Measurements from ENCODE around the gene ZC2HC1B.

DNA sequence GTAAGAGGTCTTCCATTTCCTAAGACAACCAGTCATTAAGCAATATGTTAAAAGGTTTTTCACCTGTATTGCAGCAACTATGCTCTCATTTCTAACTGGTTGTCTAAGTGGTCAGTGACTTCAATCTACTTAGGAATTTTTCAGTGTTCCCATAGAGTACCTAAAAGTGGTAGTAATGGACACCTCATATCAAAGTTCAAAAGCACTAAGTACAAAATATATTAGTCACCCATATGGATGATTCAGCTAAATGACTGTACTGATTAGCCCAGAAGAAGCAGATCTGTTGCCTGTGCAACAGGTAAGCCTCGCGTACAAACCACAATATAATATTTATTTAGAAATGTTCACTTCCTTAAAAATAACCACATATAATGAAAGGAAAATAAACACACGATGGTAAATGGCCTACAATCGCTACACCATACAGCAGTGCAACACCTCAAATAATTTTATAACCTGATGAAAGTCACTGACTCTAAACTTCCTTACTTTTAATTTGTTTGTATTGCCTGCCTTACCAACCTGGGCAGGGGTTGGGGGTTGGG lies 106.1 kb downstream of the HIVEP2 start:
- RAMPAGE, long total RNA = no peak
- RRBS = no CpG with 5 or more reads among the region's 4 CpGs
PRO-cap:
- standard = no peak
- CoPRO, capped RNA only, 2 experiments = no peak in any of the 2 experiments
- CoPRO, capped and uncapped RNA, 2 experiments = no peak in any of the 2 experiments
- CoPRO, uncapped RNA only, 2 experiments = no peak in any of the 2 experiments
CAGE:
- cytosol, long polyA plus RNA = no peak
- long polyA plus RNA = no peak
- nucleolus, long total RNA = no peak
- nucleus, long polyA plus RNA = no peak

DNA sequence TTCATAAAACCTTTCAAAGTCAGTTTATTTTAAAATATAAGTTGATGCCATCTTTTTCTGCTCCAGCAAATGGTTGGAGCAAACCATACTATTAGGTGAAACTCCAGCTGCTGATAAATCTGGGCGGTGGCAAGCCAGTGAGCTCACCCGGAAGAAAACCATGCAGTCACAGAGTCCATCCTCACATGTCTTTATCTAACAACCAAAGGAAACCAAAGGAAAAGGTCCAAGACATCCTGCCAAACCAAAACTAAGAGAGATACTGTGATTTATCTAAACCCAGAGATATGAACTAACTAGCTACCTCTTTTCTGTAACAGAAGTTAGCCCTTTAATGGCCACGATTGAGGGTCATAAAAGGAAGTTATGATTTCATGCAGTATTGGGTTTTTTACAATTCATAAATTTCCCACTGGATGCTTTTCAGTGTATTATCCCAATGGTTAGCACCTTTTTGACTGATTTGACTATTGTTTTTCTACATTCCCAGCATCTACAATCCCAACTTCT lies 72.5 kb downstream of the HIVEP2 start:
- RAMPAGE, long total RNA = no peak
- RRBS = no CpG with 5 or more reads among the region's 3 CpGs
PRO-cap:
- standard = no peak
- CoPRO, capped RNA only, 2 experiments = no peak in any of the 2 experiments
- CoPRO, capped and uncapped RNA, 2 experiments = no peak in any of the 2 experiments
- CoPRO, uncapped RNA only, 2 experiments = no peak in any of the 2 experiments
CAGE:
- cytosol, long polyA plus RNA = no peak
- long polyA plus RNA = no peak
- nucleolus, long total RNA = no peak
- nucleus, long polyA plus RNA = no peak

DNA sequence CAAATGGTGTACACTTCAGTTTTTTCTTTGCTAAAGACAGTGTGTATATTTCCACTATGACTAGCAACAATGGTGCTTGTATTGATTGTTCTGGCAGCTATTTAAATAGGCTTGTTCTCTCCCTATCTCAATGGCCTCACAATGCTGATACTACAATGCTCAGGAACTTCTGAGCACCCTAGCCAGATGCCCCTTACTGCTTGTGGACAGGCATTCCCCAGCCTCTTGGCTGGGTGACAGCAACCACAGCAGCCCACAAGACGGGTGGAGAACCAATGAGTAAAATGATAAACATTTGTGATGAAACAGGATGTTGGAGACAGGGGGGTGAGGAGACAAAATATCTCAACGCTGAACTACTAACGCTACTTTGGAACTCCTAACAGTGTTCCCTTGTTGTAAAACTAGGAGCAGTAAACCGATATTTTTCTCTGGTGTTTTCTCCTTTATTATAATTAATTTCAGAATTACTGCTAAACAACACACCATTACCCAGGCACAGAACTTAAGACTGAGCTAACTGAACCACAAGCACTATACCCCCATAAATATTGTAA lies 42.3 kb downstream of the HIVEP2 start:
- RAMPAGE, long total RNA = no peak
- RRBS = no CpG with 5 or more reads among the region's 4 CpGs
PRO-cap:
- standard = no peak
- CoPRO, capped RNA only, 2 experiments = no peak in any of the 2 experiments
- CoPRO, capped and uncapped RNA, 2 experiments = no peak in any of the 2 experiments
- CoPRO, uncapped RNA only, 2 experiments = no peak in any of the 2 experiments
CAGE:
- cytosol, long polyA plus RNA = no peak
- long polyA plus RNA = no peak
- nucleolus, long total RNA = no peak
- nucleus, long polyA plus RNA = no peak

DNA sequence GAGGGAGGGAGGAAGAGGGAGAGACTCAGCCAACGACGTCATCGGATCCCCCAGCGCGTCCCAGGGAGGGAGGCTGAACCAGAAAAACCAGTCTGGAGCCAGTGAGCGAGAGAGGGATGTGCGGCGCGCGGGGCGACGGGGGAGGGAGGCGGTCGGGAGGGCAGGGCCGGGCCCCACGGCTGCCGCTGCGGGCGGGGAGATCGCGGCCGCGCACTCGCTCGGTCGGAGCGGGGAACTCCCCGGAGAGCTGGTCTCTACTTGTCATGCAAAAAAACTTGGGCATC lies 1.4 kb upstream of the HIVEP2 start:
- RAMPAGE, long total RNA = no peak
- RRBS = 1% methylated on average over 13 of the region's 28 CpGs
PRO-cap:
- standard = no peak
- CoPRO, capped RNA only, 2 experiments = peak in 1 of 2 experiments; most common plus-strand start position 142 of the sequence (in 1)
- CoPRO, capped and uncapped RNA, 2 experiments = no peak in any of the 2 experiments
- CoPRO, uncapped RNA only, 2 experiments = no peak in any of the 2 experiments
CAGE:
- cytosol, long polyA plus RNA = no peak
- long polyA plus RNA = no peak
- nucleolus, long total RNA = no peak
- nucleus, long polyA plus RNA = no peak

GRCh38 chr6:143107382-143107797 lies 46.7 kb downstream of the AIG1 start:
- RAMPAGE, long total RNA = no peak
- RRBS = no CpG with 5 or more reads among the region's 2 CpGs
PRO-cap:
- standard = no peak
- CoPRO, capped RNA only, 2 experiments = no peak in any of the 2 experiments
- CoPRO, capped and uncapped RNA, 2 experiments = no peak in any of the 2 experiments
- CoPRO, uncapped RNA only, 2 experiments = no peak in any of the 2 experiments
CAGE:
- cytosol, long polyA plus RNA = no peak
- long polyA plus RNA = no peak
- nucleolus, long total RNA = no peak
- nucleus, long polyA plus RNA = no peak

DNA sequence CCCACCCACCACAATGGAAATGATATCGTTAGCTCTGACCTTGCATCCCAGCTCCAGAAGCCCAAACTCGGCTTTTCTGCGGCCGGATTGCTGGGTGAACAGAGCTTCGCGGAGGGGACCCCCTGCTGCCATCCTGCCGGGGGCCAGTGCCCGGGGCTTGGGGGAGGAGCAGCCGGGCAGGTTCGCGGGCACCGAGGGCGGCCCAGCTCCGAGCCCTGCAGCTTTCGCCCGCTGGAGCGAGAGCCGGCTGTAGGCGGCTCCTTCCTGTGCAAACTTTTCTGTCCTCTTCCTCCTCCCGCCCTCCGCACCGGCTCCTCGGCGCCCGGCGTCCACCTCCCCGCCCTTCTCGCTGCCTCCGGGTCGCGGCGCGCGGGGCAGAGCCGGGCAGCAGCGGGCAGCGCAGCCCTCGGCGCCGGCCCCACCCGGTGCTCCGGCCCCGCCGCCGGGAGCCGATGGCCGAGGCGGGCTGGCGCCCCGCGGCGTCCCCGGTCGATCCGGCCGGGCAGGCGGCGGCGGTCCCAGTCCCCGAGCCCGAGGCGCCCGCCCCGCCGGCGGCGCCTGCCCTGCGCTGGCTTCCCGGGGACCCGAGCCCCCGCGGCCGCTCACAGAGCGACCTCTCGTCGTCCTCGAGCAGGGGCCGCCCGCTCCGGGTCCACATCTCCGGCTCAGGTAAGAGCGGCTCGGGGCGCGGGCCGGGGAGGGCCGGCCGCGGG lies 25.2 kb upstream of the FUCA2 start:
- RAMPAGE, long total RNA = no peak
- RRBS = 67% methylated on average over 51 of the region's 89 CpGs
PRO-cap:
- standard = no peak
- CoPRO, capped RNA only, 2 experiments = no peak in any of the 2 experiments
- CoPRO, capped and uncapped RNA, 2 experiments = no peak in any of the 2 experiments
- CoPRO, uncapped RNA only, 2 experiments = no peak in any of the 2 experiments
CAGE:
- cytosol, long polyA plus RNA = no peak
- long polyA plus RNA = no peak
- nucleolus, long total RNA = no peak
- nucleus, long polyA plus RNA = no peak

- RAMPAGE, long total RNA = no peak
- RRBS = no CpG with 5 or more reads among the region's 3 CpGs
PRO-cap:
- standard = no peak
- CoPRO, capped RNA only, 2 experiments = no peak in any of the 2 experiments
- CoPRO, capped and uncapped RNA, 2 experiments = no peak in any of the 2 experiments
- CoPRO, uncapped RNA only, 2 experiments = no peak in any of the 2 experiments
CAGE:
- cytosol, long polyA plus RNA = no peak
- long polyA plus RNA = no peak
- nucleolus, long total RNA = no peak
- nucleus, long polyA plus RNA = no peak
Observed at GRCh38 chr6:143581937-143582458, 70.5 kb upstream of the FUCA2 start.

DNA sequence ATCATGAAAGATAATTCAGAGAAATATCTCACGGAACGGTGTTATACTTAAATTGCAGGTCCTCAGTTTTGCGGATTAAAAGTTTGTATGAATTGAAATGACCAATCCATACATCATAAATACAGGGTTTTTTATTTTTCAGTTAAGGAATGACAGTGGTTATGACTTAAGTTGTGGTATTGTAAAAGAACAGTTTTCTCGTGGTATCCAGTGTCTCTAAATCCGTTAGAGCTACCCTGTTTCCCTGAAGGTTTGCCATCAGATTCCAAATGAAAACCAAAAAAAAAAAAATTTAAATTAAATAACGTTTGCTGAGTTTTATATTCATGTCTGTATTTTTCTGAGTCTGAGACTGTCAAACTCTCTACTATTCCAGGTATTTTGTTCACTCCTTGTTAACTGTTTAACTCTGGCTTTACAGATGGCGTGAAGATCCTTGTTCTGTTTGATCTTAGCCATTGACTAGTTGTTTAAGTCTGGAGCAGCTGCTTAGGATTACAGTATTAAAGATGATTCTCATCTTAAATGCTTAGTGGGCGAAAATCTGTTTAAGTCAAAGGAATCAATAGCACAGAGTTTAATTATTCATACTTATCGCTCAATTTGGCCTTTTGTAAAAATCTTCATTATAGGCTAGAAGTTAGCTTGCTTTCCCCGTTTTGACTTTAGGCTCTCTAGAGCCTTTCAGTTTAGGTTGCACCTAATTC lies 2.3 kb downstream of the PHACTR2 start:
- RAMPAGE, long total RNA = no peak
- RRBS = no CpG with 5 or more reads among the region's 10 CpGs
PRO-cap:
- standard = no peak
- CoPRO, capped RNA only, 2 experiments = no peak in any of the 2 experiments
- CoPRO, capped and uncapped RNA, 2 experiments = no peak in any of the 2 experiments
- CoPRO, uncapped RNA only, 2 experiments = no peak in any of the 2 experiments
CAGE:
- cytosol, long polyA plus RNA = no peak
- long polyA plus RNA = no peak
- nucleolus, long total RNA = no peak
- nucleus, long polyA plus RNA = no peak

DNA sequence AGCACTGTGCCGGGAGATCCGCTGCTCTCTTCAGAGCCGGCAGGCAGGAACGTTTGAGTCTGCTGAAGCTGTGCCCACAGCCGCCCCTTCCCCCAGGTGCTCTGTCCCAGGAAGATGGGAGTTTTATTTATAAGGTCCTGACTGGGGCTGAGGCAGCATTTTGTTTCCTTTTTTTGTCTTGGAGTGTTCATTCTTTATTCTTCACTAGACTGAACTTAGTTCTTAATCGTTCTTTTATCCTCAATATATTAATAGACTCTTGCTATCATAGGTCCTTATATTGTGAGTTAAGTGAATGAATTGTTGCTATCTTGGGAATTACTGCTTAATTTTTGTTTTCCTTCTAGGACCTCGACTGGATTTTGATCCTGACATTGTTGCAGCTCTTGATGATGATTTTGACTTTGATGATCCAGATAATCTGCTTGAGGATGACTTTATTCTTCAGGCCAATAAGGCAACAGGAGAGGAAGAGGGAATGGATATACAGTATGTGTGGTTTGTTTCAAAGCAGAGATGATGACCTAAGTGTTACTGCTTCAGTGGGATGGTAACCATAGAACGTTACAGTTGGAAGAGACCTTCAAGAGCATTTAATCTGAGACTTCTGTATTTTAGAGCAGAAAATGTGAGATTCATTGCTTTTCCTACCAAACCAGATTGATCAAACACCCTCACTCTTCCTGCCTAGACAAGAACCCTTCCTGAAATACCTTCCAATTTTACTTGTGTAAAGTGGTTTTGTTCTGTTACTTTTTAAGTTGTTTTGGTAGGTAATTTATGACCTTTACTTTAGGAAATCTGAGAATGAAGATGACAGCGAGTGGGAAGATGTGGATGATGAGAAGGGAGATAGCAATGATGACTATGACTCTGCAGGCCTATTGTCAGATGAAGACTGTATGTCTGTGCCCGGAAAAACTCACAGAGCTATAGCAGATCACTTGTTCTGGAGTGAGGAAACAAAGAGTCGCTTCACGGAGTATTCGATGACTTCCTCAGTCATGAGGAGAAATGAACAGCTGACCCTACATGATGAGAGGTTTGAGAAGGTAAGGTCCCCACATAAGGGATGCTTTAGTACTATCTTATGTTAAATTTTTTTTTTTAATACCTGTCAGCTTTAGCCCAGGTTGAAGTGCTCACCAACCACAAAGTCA lies 6.9 kb upstream of the ZC2HC1B start:
- RAMPAGE, long total RNA = no peak
- RRBS = no CpG with 5 or more reads among the region's 13 CpGs
PRO-cap:
- standard = no peak
- CoPRO, capped RNA only, 2 experiments = no peak in any of the 2 experiments
- CoPRO, capped and uncapped RNA, 2 experiments = no peak in any of the 2 experiments
- CoPRO, uncapped RNA only, 2 experiments = peak in 2 of 2 experiments; most common plus-strand start position 328 of the sequence (in 2)
CAGE:
- cytosol, long polyA plus RNA = no peak
- long polyA plus RNA = no peak
- nucleolus, long total RNA = no peak
- nucleus, long polyA plus RNA = no peak

GRCh38 chr6:143864360-143865021 lies at the start of gene ZC2HC1B:
TSS of gene ZC2HC1B (plus strand) at chr6:143864474.
- RAMPAGE, long total RNA = no peak
- RRBS = no CpG with 5 or more reads among the region's 1 CpG
PRO-cap:
- standard = no peak
- CoPRO, capped RNA only, 2 experiments = no peak in any of the 2 experiments
- CoPRO, capped and uncapped RNA, 2 experiments = no peak in any of the 2 experiments
- CoPRO, uncapped RNA only, 2 experiments = peak in 2 of 2 experiments; most common plus-strand start chr6:143864588 (in 1)
CAGE:
- cytosol, long polyA plus RNA = no peak
- long polyA plus RNA = no peak
- nucleolus, long total RNA = no peak
- nucleus, long polyA plus RNA = no peak

DNA sequence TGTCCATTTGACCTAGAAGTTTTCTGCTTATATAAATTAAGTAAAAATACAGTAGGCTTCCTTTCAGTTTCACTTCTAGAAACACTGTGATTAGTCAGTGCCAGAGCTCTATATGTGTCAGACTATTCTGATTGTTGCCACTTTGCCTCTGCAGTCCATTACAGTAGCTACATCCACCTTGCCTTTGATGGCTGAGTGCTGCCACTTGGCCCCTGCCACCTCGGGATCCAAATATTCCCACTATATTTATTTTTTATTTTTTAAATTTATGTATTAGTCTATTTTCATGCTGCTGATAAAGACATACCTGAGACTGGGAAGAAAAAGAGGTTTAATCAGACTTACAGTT lies 8.0 kb downstream of the ZC2HC1B start:
- RAMPAGE, long total RNA = no peak
- RRBS = no CpG with 5 or more reads among the region's 1 CpG
PRO-cap:
- standard = no peak
- CoPRO, capped RNA only, 2 experiments = no peak in any of the 2 experiments
- CoPRO, capped and uncapped RNA, 2 experiments = no peak in any of the 2 experiments
- CoPRO, uncapped RNA only, 2 experiments = no peak in any of the 2 experiments
CAGE:
- cytosol, long polyA plus RNA = no peak
- long polyA plus RNA = no peak
- nucleolus, long total RNA = no peak
- nucleus, long polyA plus RNA = no peak

- RAMPAGE, long total RNA = no peak
- RRBS = no CpG with 5 or more reads among the region's 1 CpG
PRO-cap:
- standard = no peak
- CoPRO, capped RNA only, 2 experiments = no peak in any of the 2 experiments
- CoPRO, capped and uncapped RNA, 2 experiments = no peak in any of the 2 experiments
- CoPRO, uncapped RNA only, 2 experiments = no peak in any of the 2 experiments
CAGE:
- cytosol, long polyA plus RNA = no peak
- long polyA plus RNA = no peak
- nucleolus, long total RNA = no peak
- nucleus, long polyA plus RNA = no peak
Observed at GRCh38 chr6:143949274-143949820, 58.7 kb downstream of the PLAGL1 start.

DNA sequence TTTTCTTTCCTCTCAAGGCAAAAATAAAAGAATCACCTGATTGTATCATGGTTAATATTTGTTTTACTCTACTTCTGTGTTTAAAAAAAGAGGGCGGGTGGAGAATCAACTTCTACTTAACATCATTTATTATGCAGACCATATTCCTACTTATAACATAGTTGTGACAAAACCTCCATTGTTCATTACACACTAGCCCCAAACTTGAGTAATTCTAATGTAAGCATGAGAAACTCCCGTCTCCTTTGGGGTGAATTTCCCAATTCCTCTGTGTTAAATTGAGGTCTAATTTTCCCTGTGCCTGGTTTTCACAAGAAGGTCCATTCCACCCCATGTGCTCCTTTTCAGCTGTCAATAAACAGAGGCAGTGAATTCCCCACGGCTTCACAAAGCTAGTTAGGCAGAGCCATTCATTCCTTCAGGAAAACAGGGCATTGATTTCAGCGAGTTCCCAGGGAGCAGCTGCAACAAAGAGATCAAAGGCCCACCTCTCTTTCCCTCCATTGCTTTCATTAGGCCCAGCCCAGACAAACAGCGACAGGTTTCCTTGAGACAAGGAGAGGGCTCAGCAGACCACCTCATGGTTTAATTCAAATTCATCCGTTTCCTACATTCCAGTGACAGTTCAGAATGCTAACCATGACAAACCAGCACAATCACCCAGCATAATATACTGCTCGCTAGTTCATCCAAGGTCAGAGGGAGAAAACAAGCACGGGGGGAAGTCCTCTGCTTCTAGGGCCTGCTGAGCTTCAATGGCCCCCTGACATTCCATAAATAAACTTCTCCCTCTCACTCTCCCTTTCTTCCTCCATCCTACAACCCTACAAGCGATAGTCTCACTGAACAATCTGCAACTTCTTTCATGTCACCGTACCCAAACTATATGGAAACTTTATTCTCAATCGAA lies 35.0 kb downstream of the PLAGL1 start:
- RAMPAGE, long total RNA = no peak
- RRBS = no CpG with 5 or more reads among the region's 11 CpGs
PRO-cap:
- standard = no peak
- CoPRO, capped RNA only, 2 experiments = no peak in any of the 2 experiments
- CoPRO, capped and uncapped RNA, 2 experiments = no peak in any of the 2 experiments
- CoPRO, uncapped RNA only, 2 experiments = no peak in any of the 2 experiments
CAGE:
- cytosol, long polyA plus RNA = no peak
- long polyA plus RNA = no peak
- nucleolus, long total RNA = no peak
- nucleus, long polyA plus RNA = no peak

- RAMPAGE, long total RNA = no peak
- RRBS = no CpG with 5 or more reads among the region's 1 CpG
PRO-cap:
- standard = no peak
- CoPRO, capped RNA only, 2 experiments = no peak in any of the 2 experiments
- CoPRO, capped and uncapped RNA, 2 experiments = no peak in any of the 2 experiments
- CoPRO, uncapped RNA only, 2 experiments = no peak in any of the 2 experiments
CAGE:
- cytosol, long polyA plus RNA = no peak
- long polyA plus RNA = no peak
- nucleolus, long total RNA = no peak
- nucleus, long polyA plus RNA = no peak
Observed at GRCh38 chr6:144169427-144169632, 19.0 kb downstream of the STX11 start.

DNA sequence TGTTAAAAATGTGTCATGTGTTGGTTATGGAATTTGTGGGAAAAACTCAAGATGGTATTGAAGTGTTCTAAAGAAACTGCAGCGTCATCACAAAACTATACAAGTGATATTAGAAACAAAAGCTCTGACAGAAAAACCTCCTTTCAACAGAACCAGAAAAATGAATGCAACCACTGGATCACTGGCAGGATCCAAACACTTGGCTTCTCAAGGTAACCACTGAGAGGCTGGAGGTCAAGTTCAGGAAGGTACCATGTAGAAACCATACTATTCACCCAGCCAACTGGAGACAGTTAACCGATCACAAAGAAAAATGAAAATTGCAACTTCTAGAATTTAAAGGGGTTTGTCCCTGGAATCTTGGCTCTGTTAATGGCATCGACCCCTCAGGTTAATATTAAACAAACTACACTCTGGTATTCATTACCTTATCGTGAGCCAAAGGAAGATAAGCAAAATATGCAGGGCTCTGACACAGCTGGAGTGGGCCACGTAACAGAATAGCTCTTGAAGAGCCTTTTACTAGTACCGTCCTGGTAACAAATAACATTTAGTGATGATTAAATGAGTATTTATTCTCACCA lies 20.3 kb upstream of the UTRN start:
- RAMPAGE, long total RNA = no peak
- RRBS = no CpG with 5 or more reads among the region's 6 CpGs
PRO-cap:
- standard = no peak
- CoPRO, capped RNA only, 2 experiments = no peak in any of the 2 experiments
- CoPRO, capped and uncapped RNA, 2 experiments = no peak in any of the 2 experiments
- CoPRO, uncapped RNA only, 2 experiments = no peak in any of the 2 experiments
CAGE:
- cytosol, long polyA plus RNA = no peak
- long polyA plus RNA = no peak
- nucleolus, long total RNA = no peak
- nucleus, long polyA plus RNA = no peak

- RAMPAGE, long total RNA = no peak
- RRBS = 20% methylated on average over 1 of the region's 21 CpGs
PRO-cap:
- standard = no peak
- CoPRO, capped RNA only, 2 experiments = no peak in any of the 2 experiments
- CoPRO, capped and uncapped RNA, 2 experiments = no peak in any of the 2 experiments
- CoPRO, uncapped RNA only, 2 experiments = no peak in any of the 2 experiments
CAGE:
- cytosol, long polyA plus RNA = no peak
- long polyA plus RNA = no peak
- nucleolus, long total RNA = no peak
- nucleus, long polyA plus RNA = no peak
Observed at GRCh38 chr6:144285714-144285972, 508 bp downstream of the UTRN start.

DNA sequence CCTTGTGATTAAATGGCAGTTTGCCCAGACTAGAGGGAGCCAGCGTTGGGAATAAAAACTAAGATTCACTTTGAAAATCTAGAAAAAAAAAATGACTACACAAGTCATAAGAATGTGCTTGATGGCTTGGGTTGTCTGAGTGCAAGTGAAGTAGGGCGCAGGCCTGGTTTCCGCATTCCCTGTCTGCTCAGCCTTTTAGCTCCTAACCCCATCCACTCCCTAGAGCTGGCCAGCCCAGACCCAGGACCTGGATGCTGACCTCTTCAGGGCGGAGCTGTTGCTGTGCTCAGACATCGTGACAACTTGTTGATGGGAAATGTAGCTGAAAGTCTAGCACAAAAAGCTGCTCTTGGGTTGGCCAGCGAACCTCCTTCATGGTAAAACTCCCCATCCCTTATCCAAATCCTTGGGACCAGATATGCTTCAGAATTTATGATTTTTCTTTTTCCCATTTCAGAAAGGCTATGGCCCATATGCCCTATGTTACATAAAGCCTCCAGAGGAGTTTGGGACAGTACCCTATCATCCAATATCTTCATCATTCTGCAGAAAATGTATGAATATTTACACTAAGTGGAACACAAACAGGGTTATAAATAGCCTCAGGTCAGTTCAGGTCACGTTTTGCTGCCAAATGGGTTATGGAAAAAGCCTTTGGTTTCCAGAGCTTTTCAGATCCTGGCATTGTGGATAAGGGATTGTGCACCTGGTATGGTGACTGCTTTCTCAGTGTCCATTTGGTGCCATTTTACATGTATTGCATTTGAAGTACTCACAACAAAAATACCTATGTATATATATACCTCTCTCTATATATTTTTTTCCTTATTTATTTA lies 29.2 kb downstream of the UTRN start:
- RAMPAGE, long total RNA = no peak
- RRBS = no CpG with 5 or more reads among the region's 7 CpGs
PRO-cap:
- standard = no peak
- CoPRO, capped RNA only, 2 experiments = no peak in any of the 2 experiments
- CoPRO, capped and uncapped RNA, 2 experiments = no peak in any of the 2 experiments
- CoPRO, uncapped RNA only, 2 experiments = no peak in any of the 2 experiments
CAGE:
- cytosol, long polyA plus RNA = no peak
- long polyA plus RNA = no peak
- nucleolus, long total RNA = no peak
- nucleus, long polyA plus RNA = no peak

- RAMPAGE, long total RNA = no peak
- RRBS = no CpG with 5 or more reads among the region's 2 CpGs
PRO-cap:
- standard = no peak
- CoPRO, capped RNA only, 2 experiments = no peak in any of the 2 experiments
- CoPRO, capped and uncapped RNA, 2 experiments = no peak in any of the 2 experiments
- CoPRO, uncapped RNA only, 2 experiments = no peak in any of the 2 experiments
CAGE:
- cytosol, long polyA plus RNA = no peak
- long polyA plus RNA = no peak
- nucleolus, long total RNA = no peak
- nucleus, long polyA plus RNA = no peak
Observed at GRCh38 chr6:144325340-144325804, 40.2 kb downstream of the UTRN start.

Measured in K562 (cell line).